Bronchial lymph node (tissue), 1 donor: ENCODE results near the gene CFAP144.

GRCh38 chr1:42942444-42942929, 16.2 kb downstream of the SLC2A1 start:
- PRO-cap, result unidirectional peak, minus-strand start at chr1:42942785

DNA sequence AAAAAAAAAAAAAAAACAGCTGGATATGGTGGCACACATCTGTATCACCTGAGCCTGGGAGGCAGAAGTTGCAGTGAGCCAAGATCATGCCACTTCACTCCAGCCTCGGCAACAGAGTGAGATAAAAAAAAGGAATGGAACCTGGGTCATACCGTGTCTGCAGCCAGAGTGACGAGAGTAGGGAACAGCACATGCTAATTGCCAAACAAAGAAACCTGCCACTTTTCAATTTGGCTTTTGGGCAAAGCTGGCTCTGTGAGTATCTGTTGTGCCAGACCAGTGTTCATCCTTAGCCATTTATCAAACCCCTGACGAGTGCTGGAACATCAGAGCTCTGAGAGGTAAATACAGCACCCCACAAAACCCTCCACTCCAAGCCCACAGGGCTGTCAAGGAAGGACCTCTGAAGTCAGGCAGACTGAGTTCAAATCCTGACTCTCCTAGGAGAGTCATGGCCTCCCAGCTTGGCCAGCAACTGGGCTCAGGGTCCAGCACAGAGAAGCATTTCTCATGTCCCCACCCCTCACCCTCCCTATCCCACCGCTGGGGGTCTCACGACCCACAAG, 11.0 kb downstream of the SLC2A1 start:
- PRO-cap, result no peak

DNA sequence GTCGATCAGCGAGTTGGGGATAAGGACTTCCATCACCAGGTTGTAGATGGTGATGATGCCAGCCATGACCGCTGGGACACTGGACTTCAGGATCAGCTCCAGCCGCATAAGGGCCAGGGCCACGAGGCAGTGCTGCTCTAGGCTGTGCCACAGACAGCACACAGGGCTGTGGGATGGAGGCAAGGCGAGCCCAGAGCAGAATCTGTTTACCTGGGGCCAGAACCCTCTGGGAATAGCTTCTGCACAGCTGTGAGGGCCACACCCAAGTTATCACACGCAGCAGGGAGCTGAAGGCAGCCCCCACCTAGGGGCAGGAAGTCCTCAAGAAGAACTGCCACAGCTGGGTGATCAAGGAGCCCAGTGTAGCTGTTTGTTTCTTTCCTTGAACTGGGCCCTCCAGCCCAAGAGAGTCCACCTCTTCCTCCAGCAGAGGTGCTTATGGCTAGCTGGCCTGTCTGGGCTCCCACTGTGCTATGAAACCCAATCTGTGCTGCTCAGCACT, 6.2 kb downstream of the SLC2A1 start:
- PRO-cap, result bidirectional peak, plus-strand start at position 337 of the sequence, minus-strand start at position 204 of the sequence; unidirectional peak, plus-strand start at position 337 of the sequence

DNA sequence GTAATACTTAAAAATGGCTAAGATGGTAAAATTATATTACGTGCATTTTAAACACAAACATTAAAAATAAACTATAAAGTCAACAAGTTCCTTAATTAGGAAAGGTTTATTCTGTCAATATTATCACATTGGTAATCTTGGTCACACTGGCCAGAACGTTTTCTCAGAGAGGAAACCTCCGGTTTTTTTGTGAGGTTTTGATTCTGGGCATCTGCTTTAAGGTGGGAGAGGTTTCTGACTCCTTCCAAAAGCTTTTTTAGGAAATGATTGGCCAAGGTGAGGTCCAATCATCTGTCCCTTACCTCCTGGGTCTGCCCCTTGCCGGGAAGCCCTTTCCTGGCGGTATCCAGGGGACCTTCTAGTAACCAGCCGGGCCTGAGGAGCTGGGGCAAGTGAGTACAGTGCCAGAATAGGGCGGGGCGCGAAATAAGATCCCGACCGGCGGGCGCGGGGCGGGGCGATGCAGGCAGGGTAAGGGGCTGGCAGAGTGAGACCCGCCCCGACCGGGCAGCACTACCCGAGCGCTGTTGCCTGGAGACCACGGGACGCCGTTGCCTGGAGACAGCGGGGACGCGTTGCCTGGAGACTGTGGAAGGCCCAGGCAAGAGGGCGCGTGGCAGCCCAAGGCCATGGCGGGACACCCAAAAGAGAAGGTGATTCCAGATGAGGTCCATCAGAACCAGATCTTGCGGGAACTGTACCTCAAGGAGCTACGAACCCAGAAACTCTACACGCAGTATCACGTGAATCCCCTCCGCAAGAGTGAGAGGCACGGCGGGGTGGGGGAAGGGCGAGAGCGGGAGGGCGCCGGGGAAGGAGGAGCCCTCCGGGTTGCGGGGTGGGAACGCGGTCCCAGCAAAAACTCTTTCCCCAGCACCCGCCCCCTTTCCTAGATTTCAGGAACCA, at the start of gene CFAP144:
Gene CFAP144 (plus strand): TSS at position 582 of the 906 bp plus-strand sequence.
- PRO-cap, result no peak

GRCh38 chr1:43277511-43278060, 7.8 kb downstream of the C1orf210 start:
- PRO-cap, result no peak

- PRO-cap, result no peak
Observed at GRCh38 chr1:43531206-43532019, 730 bp downstream of the PTPRF start.

GRCh38 chr1:43537312-43537982, 6.8 kb downstream of the PTPRF start:
- PRO-cap, result no peak

GRCh38 chr1:43548336-43548960, 17.8 kb downstream of the PTPRF start:
- PRO-cap, result no peak

DNA sequence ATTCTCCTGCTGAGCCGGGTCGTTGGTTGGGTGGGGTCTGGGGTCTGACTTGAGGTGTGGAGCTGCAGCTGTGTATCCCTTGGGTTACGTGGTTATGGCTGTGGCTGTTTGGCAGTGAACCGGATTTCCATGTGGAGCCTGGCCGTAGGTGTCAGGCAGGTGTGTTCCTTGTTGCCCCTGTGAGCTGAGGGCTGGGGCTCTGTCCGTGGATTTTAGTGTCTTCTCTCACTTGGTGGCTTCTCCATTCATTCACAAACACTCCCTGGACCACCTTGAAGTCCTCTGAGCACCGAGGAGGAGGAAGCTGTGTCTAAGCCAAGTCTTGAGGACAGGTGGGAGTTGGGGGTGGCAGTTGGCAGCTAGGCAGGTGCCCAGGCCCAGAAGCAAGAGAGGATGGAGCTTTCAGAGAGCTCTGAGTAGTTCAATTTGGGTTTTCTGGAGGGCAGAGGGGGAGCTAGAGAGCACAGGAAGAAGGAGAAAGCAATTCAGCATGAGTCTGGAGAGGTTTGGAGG, 23.5 kb downstream of the PTPRF start:
- PRO-cap, result no peak

GRCh38 chr1:43832402-43832735, 101.2 kb upstream of the ARTN start:
- PRO-cap, result no peak

DNA sequence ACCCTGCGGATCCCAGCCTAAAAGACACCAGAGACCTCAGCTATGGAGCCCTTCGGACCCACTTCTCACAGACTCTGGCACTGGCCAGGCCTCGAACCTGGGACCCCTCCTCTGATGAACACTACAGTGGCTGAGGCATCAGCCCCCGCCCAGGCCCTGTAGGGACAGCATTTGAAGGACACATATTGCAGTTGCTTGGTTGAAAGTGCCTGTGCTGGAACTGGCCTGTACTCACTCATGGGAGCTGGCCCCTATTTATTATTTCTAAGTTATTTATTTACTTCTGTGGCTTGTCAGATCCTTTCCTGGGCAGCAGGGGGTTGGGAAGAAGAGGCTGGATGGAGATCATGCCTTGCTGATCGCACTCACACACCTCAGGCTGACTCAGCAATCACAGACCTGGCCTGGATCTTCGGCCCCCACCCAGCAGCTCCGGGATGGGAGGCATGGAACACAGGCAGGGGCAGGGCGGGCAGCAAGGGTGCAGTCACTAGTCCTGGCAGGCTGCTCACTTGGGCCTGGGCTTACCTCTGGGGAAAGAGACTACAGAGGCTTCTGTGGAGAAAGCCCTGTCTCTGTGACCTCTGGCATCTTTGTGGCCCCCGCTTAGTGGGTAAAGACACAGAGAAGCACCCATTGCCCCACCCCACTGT, 3.5 kb downstream of the ARTN start:
- PRO-cap, result no peak

DNA sequence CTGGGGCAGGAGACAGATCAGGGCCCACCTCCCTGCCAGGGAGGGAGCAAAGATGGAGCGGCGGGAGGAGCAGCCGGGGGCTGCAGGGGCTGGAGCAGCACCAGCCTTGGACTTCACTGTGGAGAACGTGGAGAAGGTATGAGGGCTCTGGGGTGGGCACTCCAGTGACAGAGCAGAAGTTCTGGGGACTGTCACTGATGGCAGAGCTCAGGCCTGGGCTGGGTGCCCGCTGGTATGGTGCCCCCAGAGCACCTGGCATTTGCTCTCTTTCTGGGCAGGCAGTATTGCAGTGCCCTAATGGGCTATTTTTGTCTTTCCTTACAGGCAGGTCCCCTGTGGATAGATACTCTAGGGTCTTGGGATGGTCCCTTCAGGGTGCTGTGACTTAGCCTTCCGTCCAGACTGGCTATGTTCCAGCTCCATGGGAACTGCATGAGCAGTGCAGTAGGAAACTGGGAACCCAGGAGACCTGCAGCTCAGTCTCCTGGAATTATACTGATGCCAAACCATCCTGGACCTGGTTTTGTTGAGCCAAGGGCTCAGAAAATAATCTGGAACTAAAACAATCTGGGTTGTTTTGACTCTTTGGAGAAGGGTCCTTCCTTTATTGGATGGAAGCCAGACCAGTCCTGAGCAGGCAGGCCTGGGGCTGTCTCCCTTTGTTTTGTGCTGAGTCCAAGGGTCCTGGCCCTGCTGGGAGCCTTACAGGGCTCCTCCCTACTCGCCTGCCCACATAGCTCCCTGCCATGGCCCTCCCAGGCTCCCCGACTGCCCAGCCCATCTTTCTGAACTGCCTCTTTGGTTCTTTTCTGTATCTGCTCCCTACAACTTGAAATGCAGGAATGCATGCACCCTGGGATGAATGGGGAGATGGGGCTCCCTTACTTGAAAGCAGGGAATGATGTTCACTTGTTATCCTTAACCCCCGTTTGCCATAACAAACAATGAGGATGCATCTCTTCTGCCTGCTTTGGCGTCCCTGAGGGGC, 1.1 kb downstream of the IPO13 start:
- PRO-cap, result no peak

GRCh38 chr1:43952649-43953421, 6.1 kb downstream of the IPO13 start:
- PRO-cap, result no peak

DNA sequence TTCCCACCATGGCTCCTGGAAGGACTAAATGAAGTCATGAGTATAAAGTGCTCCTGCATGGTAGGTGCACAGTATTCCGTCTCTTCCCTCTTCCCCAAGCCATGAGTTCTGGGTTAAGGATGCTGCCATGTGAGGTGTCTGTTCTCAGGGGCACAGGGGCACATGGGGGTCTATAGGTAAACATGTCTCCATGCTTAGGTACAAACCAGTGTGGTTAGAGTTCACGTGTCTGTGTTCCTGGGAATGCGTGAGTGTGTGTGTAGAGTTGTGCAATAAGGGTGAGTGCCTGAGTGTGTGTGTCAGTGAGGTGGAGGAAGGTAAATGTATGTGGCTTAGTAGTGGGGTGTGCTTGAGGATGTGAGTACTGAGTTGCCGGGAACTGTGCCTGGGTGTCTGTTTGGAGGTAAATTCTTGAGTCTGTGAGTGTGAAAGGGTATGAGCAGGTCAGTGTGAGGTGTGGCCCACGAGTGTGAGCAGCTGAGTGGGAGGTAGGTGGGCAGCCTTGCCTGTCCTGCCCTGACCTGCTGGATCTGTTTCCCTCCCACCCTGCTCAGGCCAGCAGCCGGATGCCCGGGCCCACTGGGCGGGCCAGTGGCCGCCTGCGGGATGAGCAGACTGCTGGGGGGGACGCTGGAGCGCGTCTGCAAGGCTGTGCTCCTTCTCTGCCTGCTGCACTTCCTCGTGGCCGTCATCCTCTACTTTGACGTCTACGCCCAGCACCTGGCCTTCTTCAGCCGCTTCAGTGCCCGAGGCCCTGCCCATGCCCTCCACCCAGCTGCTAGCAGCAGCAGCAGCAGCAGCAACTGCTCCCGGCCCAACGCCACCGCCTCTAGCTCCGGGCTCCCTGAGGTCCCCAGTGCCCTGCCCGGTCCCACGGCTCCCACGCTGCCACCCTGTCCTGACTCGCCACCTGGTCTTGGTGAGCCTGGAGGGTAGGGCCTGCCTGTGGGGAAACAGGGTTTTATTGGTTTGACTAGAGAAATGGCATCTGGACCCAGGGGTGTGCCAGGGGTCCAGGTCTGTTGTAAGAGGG, 1.9 kb downstream of the B4GALT2 start:
- PRO-cap, result no peak

- PRO-cap, result no peak
Observed at GRCh38 chr1:44217912-44218534, 4.8 kb downstream of the DMAP1 start.

GRCh38 chr1:44233205-44233644, 20.0 kb downstream of the DMAP1 start:
- PRO-cap, result no peak

DNA sequence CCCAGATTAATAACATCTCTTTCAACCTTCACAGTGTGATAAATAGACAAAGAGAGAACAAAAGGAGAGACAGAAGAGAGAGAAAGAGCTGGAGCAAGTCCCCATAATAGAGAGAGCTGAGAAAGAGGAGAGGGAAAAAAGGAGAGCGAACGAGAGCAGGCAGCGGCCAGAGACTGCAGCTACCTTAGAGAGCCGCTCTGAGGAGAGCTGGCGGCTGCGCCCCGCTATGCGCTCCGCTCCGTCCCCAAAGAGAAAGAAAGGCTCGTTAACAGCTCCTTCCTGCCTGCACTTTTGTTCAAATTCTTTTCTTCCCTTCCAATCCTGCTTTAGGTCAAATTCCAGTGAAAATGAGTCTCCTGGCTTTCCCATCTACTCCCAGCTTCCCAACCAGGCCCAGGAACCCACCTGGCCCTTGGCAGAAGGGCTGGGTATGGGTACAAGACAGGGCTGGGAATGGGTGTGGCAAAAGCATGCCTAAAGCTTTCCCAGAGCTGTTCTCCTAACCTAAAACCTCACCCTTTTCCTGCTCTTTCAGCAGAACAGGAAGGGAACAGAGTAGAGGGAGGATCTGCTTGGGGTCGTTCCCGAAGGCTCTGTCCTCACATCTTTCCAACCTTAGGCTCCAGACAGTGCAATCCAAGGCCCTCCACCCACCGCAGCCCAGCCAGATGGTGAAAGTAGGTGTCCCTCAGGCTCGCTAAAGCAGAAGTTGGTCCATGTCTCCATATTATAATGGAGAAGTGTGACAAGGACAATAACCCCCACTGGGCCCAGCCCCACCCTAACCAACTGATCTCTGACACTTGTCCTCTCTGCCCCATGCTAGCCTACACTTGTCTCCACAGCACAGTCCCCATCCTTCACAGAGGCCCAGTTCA, 48.4 kb downstream of the DMAP1 start:
- PRO-cap, result no peak

- PRO-cap, result no peak
Observed at GRCh38 chr1:44484182-44484598, 79.1 kb downstream of the RNF220 start.

DNA sequence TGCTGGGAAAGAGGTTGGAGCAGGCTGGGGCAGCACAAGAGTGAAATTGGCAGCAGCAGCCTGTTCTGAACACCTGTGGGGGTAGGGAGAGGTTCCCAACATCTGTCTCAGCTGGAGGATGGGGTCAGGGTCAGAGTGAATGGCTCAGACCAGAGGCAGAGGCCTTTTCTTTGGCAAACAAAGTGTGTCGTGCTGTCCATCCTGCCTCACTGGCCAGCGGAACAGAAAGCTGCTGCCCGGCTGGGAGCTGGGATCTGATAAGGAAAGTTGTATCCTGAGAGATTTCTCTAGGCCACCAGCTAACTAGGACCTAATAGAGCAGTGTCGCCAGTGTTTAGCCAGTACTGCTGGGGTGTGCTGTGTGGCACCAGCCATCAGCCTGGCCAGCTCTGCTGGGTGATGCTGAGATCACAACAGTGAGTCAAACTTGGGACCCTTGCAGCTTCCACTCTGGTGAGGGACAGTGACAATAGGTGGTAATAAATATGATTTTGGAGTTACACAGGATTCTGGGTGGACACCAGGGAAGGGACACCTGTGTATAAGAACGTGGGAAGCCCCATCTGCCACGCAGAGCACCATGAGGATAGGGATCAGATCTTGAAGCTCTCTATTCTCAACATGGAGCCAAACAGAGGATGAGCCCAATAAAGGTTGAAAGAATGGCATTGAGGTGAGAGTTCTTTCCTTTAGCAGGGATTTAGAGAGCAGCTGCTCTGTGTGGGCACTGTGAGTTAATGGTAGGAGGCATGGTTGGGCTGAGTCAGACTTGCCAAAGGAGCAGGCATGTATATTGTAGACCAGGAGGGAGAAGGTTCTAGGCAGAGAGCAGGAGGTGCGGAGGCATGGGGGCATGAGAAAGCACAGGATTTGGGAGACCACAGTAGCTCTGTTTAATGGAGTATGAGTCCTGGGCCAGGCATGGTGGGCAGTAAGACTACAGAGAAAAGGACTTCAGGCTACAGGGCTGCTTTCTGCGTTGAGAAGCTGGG, 32.3 kb downstream of the TMEM53 start:
- PRO-cap, result no peak

DNA sequence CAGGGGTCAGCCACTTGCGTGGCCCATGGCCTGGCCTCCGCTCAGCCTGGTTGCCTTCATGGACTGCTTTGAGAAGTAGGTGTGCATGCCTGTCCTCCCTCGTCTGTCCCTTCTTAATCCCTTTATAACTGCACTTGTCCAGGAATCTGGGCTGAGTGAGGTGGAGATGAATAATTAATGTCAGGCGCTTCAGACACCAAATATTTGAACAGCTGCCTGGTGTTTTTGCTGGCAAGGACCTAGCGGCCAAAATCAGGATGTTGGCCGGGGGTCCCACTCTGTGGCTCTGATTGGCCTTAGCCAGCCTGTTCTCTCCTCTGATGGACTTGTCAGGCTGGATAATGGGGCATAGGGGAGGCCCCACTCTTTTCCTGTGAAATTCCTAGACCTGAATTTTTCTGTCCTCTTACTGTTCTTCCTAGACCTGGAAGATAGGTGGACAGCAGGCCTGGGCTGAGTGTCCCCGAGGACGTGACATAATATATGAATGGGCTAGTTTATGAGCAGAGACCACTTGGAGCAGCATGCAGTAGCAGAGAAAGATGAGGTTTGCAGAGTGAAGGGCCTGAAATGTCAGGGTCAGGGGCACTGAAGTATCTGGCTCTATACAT, 30.2 kb downstream of the TMEM53 start:
- PRO-cap, result no peak